Gastrocnemius medialis (tissue), 3 donors: ENCODE data around the genes SLC27A6 and CDC42SE2.

DNA sequence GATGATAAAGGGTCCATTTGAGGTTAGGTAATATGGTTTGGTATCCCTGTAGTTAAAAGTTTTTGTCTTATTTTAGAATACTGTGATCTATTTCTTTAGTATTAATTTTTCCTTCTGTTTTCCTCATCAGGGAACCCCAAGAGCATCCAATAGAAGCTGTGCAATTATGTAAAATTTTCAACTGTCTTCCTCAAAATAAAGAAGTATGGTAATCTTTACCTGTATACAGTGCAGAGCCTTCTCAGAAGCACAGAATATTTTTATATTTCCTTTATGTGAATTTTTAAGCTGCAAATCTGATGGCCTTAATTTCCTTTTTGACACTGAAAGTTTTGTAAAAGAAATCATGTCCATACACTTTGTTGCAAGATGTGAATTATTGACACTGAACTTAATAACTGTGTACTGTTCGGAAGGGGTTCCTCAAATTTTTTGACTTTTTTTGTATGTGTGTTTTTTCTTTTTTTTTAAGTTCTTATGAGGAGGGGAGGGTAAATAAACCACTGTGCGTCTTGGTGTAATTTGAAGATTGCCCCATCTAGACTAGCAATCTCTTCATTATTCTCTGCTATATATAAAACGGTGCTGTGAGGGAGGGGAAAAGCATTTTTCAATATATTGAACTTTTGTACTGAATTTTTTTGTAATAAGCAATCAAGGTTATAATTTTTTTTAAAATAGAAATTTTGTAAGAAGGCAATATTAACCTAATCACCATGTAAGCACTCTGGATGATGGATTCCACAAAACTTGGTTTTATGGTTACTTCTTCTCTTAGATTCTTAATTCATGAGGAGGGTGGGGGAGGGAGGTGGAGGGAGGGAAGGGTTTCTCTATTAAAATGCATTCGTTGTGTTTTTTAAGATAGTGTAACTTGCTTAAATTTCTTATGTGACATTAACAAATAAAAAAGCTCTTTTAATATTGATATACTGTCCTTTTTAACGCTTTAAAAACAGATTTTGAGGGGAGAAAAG is 59.4 kb downstream of the LMNB1 start:
- PRO-cap = no peak
- RAMPAGE, long total RNA, 3 experiments = no peak in any of the 3 experiments

- PRO-cap = no peak
- RAMPAGE, long total RNA, 3 experiments = no peak in any of the 3 experiments
Observed at GRCh38 chr5:126846489-126846775, 69.5 kb downstream of the LMNB1 start.

DNA sequence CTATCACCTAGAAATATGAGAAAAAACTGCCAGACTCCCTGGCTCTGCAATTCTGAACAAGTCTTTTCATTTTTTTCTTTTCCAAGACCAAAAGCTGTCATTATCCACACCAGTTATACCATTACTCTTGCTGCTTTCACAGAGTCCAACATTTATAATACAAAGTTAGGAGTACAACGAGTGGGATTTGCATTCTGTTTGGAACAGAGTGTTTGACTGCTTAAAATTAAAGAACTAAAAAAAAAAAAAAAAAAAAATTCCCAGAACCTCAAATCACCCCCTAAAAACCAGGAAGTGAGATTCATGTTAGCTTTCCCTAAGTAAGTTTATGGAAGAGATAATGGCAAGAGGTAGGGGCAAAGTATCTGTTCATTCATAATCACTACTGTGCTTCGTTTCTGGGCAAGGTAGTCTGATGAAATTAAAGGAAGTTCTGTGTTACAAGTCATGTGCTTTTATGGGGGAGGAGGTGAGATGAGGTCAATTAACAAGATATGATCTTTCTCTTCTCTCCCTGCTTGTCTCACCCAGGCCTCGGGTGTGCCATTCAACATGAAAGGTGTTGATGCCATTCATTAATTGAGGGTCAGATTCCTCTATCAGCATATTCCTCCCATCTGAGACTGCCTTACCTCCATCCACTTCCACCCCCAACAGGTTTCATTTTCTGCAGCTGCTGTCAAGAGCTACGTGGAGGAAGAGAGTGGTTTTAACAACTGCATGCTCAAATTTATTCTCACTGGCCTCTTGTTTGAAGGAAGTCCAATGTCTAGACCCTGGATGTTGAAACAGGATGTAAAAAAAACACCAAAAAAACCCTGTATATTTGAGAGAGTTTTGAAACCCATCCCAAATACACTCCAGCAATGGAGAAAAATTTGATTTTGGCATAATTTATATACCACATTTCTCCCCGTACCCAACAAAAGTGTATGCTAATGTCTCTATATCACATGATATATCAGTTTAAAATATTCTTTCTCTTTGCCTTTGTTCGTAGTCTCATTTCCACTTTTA is 58.0 kb downstream of the MARCHF3 start:
- PRO-cap = no peak
- RAMPAGE, long total RNA, 3 experiments = no peak in any of the 3 experiments

GRCh38 chr5:126982066-126982672 is 48.2 kb downstream of the MARCHF3 start:
- PRO-cap = no peak
- RAMPAGE, long total RNA, 3 experiments = no peak in any of the 3 experiments

DNA sequence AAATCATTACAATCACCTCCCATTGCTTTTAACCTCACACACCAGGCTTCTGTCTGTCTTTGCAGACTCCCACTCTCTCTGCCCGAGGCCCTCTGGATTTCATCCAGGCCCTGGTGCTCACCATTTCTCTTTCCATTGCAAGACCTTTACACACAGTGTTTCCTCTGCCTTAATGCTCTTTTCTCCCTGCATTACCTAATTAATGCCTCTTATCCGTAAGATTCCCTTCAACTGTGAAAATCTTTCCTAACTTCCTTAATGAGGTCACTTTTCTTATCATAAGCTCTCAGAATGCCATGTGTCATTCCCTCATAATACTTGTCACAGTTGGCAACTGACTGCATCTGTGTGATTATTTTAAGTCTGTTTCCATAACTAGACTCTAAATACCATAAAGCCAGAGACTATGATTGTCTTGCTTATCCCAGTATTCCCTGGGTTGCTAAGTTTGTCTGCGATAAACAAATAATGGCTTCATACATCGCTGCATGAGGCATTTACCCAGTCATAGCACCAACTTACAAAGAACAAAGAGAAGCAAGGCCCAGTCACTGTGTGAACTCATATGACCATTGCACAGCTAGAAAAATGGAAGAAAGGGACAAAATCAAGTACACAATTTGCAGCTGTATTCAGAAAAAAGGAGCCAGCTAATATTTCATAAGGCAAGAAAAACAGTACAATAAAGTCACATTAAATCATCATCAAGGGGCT is 155.2 kb downstream of the CCDC192 start:
- PRO-cap = no peak
- RAMPAGE, long total RNA, 3 experiments = no peak in any of the 3 experiments

GRCh38 chr5:128079370-128079805 is 4.2 kb upstream of the SLC12A2 start:
- PRO-cap = no peak
- RAMPAGE, long total RNA, 3 experiments = no peak in any of the 3 experiments

DNA sequence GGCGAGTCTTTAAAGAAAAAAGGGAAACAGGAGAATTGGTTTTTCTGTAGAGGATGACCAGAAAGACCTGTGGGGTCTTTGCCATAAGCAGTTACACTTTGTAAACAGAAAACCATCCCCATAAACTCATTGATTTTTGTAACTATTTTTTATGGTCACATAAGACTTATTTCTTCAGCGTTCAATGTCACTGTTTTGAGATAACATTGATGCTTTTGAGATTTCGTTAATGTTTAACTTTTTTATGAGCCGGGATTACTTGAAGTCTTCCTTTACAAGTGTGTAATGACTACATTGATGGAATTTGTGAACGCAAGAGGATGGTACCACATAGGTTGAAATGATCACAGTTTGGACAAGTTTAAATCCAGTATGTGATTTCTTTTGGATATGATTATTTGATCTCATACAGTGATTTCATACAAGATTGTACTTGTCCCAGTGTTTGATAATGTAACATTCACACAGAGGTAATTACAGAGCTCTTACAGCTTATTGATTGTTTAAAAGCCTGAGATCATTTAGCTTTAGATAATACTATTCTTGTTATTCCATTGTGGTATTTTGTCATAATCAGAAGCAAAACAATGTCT is 1.9 kb downstream of the SLC12A2 start:
- PRO-cap = no peak
- RAMPAGE, long total RNA, 3 experiments = no peak in any of the 3 experiments

DNA sequence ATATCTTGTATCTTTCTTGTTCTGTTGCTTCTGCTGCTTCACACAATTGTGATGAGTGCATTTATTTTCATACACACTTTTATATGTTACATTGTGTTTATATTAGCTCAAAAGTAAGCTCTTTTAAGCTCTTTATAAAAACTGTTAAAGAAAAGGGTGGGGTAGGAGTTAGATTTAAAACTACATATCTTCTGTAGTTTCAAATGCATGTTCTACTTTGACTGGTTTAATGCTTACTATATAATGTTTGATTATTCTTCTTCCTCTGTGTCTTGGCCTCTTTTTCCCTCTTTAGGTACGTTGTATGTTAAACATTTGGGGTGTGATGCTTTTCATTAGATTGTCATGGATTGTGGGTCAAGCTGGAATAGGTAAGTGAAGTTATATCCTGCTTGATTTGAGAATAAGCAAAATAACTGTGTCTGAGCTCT is 30.4 kb downstream of the SLC12A2 start:
- PRO-cap = no peak
- RAMPAGE, long total RNA, 3 experiments = no peak in any of the 3 experiments

DNA sequence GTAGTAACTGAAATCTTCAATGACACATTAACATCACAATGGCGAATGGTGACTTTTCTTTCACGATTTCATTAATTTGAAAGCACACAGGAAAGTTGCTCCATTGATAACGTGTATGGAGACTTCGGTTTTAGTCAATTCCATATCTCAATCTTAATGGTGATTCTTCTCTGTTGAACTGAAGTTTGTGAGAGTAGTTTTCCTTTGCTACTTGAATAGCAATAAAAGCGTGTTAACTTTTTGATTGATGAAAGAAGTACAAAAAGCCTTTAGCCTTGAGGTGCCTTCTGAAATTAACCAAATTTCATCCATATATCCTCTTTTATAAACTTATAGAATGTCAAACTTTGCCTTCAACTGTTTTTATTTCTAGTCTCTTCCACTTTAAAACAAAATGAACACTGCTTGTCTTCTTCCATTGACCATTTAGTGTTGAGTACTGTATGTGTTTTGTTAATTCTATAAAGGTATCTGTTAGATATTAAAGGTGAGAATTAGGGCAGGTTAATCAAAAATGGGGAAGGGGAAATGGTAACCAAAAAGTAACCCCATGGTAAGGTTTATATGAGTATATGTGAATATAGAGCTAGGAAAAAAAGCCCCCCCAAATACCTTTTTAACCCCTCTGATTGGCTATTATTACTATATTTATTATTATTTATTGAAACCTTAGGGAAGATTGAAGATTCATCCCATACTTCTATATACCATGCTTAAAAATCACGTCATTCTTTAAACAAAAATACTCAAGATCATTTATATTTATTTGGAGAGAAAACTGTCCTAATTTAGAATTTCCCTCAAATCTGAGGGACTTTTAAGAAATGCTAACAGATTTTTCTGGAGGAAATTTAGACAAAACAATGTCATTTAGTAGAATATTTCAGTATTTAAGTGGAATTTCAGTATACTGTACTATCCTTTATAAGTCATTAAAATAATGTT is 103.4 kb downstream of the SLC12A2 start:
- PRO-cap = no peak
- RAMPAGE, long total RNA, 3 experiments = no peak in any of the 3 experiments

- PRO-cap = no peak
- RAMPAGE, long total RNA, 3 experiments = no peak in any of the 3 experiments
Observed at GRCh38 chr5:128920626-128921370, 44.5 kb upstream of the SLC27A6 start.

- PRO-cap = no peak
- RAMPAGE, long total RNA, 3 experiments = no peak in any of the 3 experiments
Observed at GRCh38 chr5:128964811-128965833, at the start of gene SLC27A6. TSS of gene SLC27A6 (plus strand) at chr5:128965488.

- PRO-cap = unidirectional peak, plus-strand start at chr5:129904801
- RAMPAGE, long total RNA, 3 experiments = no peak in any of the 3 experiments
Observed at GRCh38 chr5:129904587-129905107, 382 bp downstream of the CHSY3 start.

- PRO-cap = no peak
- RAMPAGE, long total RNA, 3 experiments = no peak in any of the 3 experiments
Observed at GRCh38 chr5:129990737-129991063, 86.4 kb downstream of the CHSY3 start.

DNA sequence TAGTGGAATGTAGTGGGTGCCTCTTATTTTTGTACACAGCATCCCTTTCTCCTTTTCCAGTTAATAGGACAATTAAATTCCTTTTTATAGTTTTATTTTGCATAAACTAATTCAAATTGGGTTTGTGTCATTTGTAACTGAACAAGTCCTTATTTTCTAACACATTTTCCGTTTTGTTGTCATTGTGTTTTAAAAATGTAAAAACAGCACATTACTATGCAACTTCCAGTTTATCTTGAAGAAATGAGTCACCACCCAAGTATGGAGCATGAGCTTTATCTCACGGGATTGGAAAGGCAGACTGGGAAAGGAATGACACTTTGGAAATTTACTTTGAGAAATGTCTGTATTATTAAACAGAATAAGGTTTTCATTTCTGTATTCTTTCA is 432.9 kb downstream of the CHSY3 start:
- PRO-cap = no peak
- RAMPAGE, long total RNA, 3 experiments = no peak in any of the 3 experiments

DNA sequence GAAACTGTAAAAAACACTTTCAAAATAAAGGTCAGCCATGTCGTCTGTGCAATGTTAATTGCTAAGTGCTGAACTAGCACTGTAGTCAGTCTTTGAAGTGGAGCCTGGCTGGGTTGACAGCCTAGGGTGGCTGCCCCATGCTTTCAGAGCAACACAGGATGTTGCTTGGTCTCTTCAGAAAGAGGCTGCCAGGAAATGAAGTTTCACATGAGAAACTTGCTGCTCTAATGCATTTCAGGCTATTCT is 95.8 kb downstream of the HINT1 start:
- PRO-cap = no peak
- RAMPAGE, long total RNA, 3 experiments = no peak in any of the 3 experiments

DNA sequence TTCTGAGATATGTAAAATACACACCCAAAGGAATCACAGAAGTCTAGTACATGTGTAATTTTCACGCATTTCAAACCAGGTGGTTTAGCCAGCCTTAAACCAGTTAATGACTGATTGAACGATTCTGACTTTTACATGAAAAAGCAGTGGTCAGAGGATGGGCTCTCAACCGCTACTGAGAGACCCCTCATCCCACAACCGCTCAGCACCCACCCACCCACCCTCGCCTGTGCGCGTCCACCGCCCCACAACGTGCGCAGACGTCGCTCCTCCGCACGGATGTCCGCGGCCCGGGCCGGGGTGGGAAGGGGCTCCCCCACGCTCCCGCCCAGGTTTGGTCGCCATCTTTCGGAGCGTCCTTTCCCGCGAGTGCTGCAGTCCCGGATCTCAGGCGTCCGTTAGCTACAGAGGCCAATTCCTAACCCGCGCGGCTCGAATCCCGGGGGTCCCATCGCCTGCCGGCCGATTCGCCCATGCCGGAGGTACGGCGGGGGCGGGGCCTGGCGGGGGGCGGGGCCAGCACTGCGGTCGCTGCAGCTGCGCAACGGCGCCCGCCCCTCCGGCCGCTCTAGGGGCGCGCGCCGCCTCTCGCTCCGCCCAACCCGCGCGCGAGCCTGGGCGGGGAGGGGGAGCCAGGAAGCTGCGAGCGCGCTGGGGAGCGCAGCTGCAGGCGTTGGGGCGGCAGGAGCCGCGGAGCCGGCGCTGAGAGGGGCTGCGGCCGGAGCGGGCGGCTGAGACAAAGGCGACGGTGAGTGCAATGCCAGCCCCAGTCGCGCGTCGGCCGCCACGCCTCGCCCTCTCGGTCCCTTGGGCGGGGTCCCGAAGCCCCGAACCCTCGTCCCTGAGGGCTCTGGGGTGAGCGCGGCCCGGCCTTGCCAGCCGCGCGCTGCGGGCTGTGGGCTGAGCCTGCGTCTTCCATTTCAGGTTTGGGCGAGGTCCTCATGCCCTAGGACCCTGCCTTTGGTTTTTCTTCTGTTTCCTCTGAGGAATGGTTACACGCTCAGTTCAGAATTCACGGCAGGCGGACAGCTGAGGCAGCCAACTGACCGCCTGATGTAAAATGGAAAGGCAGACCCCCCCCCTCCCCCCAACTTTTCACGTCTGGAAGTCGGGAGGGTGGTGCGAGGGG is at the start of gene CDC42SE2:
Gene CDC42SE2, plus strand, starts transcription at position 635 of the 1,129 bp plus-strand sequence.
- PRO-cap = bidirectional peak, plus-strand start at position 638 of the sequence, minus-strand start at position 502 of the sequence
- RAMPAGE, long total RNA, 3 experiments = start-site peak on the plus strand in 2 of 3 experiments, centred at positions 668 to 669 of the sequence, 244 to 267 reads per replicate

DNA sequence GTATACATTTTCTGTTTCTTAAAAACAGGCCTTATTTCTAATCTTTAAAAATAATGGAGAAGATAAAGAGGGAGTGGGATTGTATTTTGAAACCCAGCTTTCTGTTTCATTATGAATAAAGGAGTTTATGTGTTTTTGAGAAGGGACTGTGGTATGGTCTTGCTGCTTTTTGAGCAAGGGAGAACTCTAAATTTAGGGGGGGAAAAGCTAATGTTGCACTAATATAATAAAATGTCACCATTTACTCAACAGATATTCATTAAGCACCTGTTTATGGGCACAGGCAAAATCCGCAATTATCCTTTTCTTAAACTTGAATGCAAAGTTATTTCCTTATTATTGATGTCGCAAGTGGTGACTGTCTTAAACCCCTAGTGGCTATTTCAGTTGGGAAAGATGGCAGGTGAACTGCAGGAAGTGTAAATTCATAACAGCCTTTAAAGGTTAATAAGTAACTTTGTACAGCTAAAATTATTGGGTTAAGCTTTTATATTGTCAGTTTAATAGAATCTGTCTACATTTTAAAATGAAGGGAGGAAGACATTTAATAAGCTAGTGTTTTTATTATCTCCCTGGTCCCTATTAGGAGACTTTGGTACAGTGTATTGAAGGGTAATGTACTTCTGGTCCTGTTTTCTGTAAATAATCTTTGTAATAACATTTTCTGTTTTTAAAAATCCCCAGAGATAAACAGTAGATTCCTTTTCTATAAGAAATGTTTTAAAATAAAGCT is 1.6 kb downstream of the CDC42SE2 start:
- PRO-cap = no peak
- RAMPAGE, long total RNA, 3 experiments = no peak in any of the 3 experiments

- PRO-cap = no peak
- RAMPAGE, long total RNA, 3 experiments = no peak in any of the 3 experiments
Observed at GRCh38 chr5:131344655-131345068, 80.8 kb downstream of the CDC42SE2 start.

GRCh38 chr5:131382879-131383447 is 119.1 kb downstream of the CDC42SE2 start:
- PRO-cap = no peak
- RAMPAGE, long total RNA, 3 experiments = no peak in any of the 3 experiments

GRCh38 chr5:131393310-131393871 is 129.5 kb downstream of the CDC42SE2 start:
- PRO-cap = no peak
- RAMPAGE, long total RNA, 3 experiments = no peak in any of the 3 experiments